ENCODE measurements around the gene TMEM154.

DNA sequence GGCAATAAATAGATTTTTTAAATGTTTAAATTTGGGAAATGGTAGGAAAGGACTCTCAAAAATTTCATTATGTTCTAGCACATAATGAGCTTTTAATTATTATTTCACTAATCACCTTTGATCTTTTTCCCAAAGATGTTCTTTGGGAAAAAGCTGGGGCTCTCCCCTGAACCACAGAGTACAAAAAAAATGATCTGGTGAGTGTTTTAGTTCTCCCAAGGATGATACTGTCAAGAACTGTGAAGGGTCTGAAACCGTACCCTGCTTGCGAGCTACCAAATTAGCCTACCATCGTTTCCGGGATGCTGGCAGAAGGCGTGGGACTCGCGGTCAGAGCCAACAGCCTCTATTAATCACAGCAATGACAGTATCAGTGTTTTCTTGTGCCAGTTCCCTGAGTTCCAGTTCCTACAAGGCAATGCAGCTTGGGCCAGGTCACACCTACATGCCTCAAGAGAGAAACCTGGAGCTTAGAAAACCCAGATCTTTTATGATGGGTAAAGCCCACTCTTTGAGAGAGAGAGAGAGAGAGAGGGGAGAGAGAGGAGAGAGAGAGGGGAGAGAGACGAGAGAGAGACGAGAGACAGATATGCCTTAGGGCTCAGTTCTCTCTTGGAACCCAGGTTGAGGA lies 327.7 kb downstream of the ARHGAP10 start:
- PRO-cap, result no peak
- RAMPAGE, long total RNA, result no peak

DNA sequence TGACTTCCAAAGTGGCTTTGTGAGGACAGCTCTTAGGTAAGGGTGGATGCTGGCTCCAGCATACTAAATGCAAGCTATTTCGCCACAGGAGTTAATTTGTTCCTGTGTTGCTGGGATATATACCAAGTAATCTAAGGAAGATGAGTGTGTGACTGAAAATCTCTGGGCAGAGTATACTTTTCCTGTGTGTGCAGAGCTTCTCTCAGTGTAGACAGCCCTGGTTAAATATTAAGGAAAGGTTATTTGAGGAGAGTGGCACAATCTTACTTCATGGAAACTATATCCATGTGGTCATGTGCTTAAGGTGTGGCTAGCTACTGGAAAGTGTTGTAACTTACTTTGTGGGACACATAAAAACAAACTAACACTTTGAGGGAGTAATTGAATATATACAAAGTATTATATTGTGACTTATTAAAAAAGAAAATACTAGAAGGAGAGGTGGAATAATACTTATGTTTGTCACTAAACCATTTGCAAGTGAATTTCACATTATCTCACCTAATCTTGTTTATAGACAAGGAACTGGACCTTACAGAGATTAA lies 408.1 kb upstream of the NR3C2 start:
- PRO-cap, result no peak
- RAMPAGE, long total RNA, result no peak

DNA sequence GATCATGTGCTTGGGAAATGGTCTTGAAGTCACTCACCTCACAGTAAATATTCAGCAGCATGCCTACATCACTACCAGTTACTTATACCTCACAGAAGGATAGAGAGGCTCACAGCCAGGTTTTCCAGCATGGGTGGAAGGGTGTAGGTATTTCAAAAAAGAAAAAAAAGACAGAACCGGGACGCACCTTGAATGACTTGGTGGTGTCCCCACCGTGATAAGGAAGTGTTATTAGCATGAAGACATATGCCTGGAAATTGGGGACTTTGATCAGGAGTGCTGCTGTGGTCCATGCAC lies 633.6 kb downstream of the IQCM start:
- PRO-cap, result no peak
- RAMPAGE, long total RNA, result no peak

GRCh38 chr4:150079110-150079612 lies 916 bp downstream of the DCLK2 start:
- PRO-cap, result no peak
- RAMPAGE, long total RNA, result no peak

- PRO-cap, result no peak
- RAMPAGE, long total RNA, result no peak
Measured at GRCh38 chr4:150150599-150151089, 72.4 kb downstream of the DCLK2 start.

GRCh38 chr4:150173884-150174461 lies 95.7 kb downstream of the DCLK2 start:
- PRO-cap, result no peak
- RAMPAGE, long total RNA, result no peak

- PRO-cap, result no peak
- RAMPAGE, long total RNA, result no peak
Measured at GRCh38 chr4:151105119-151105950, 5.9 kb downstream of the RPS3A start.

DNA sequence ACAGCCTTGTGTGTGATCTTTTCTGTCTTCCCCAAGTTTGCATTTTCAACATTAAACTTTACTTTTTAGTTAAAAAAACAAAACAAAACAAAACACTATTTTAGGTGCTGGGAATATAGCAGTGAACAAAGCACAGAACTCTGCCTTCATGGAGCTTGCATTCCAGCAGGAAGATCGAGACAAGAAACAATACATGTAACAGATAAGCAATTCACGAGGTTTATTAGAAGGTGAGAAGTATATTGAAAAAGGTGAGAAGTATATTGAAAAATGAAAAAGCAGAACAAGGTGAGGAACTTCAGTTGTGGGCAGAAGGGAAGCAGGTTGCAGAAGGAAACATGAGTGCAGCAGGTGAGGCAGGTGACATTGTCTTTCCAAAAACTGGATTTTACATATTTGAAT lies 68.5 kb downstream of the RPS3A start:
- PRO-cap, result no peak
- RAMPAGE, long total RNA, result no peak

GRCh38 chr4:151204797-151205853 lies 71.8 kb upstream of the PRSS48 start:
- PRO-cap, result no peak
- RAMPAGE, long total RNA, result no peak

DNA sequence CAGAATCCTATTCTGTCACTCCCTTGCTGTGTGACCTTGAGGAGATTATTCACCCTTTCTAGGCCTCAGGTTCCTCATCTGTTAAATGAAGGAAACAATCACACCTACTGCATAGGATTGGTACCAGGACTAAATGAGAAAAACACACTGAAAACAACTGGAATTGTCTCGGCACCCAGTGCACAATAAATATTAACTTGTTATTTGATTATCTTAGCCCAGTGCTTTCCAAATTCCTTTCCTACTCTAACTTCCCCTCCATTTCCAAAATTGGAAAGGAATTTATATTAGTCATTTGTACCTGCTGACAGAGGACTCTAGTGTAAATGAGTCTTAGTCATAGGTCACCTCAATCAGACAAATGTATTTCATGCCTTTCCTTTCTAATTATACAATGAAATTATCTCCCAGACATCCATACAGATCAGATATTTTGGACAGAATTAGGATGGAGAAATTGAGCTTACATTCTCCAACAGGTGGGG lies 10.2 kb downstream of the SH3D19 start:
- PRO-cap, result no peak
- RAMPAGE, long total RNA, result no peak

GRCh38 chr4:151323098-151323430 lies 2.3 kb downstream of the SH3D19 start:
- PRO-cap, result no peak
- RAMPAGE, long total RNA, result no peak

- PRO-cap, result no peak
- RAMPAGE, long total RNA, result no peak
Measured at GRCh38 chr4:151407412-151408291, 1.3 kb upstream of the FHIP1A start.

- PRO-cap, result bidirectional peak, plus-strand start at chr4:151410122, minus-strand start at chr4:151409815
- RAMPAGE, long total RNA, result no peak
Measured at GRCh38 chr4:151409968-151410435, 1.0 kb downstream of the FHIP1A start.

DNA sequence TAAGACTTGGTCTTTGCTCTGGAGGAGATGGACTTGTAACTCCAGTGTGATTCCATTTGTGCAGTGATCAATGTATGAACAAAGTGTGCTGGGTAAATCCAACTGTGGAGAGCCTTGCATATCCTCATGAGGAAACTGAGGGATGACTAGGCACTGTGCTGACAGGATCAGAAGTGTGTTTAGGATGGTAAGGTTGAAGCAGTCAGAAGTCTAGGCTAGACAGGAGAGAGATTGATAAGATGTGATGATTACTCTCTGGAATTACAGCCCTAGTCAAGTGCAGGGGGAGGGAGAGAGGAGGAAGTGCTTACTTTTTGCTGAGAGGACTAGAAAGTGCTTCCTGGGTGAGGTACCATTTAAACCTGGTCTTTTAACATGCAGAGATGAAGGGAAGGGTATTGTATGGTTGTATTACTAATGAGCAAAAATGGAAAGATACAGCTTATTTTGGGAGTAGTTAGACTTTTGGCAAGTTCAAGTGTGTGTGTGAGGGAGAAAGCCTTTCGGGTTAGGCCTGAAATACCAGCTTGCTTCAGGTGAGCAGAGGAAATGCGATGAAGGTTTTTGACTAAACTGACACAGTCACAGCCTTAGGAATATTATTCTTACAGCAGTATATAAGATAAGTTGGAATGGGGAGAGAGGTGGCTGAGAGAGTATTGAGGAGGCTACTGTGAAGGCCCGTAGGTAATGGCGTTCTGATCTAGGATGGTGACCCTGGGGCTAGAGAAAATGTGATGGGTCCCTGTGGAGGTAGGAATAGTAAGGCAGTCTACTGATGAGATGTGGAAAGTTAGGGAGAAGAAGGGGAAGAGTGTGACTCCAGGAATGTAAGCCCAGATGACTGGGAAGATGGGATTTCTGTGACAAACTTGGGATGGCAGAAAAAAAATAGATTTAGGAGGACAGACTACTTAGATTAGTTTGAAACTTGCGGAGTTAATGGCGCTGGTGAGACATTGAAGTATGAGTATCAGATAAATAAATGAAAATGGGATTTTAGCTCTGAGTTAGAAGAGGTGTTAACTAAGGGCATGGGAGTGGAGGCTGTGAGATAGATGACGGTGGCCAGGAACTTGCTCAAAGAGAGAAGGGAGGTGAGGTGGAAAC lies 24.0 kb downstream of the FHIP1A start:
- PRO-cap, result no peak
- RAMPAGE, long total RNA, result no peak

- PRO-cap, result no peak
- RAMPAGE, long total RNA, result no peak
Measured at GRCh38 chr4:151564110-151564703, 155.2 kb downstream of the FHIP1A start.

GRCh38 chr4:151673769-151674267 lies 87.0 kb downstream of the GATB start:
- PRO-cap, result no peak
- RAMPAGE, long total RNA, result no peak

- PRO-cap, result no peak
- RAMPAGE, long total RNA, result no peak
Measured at GRCh38 chr4:152448641-152449277, 87.1 kb downstream of the FBXW7 start.

DNA sequence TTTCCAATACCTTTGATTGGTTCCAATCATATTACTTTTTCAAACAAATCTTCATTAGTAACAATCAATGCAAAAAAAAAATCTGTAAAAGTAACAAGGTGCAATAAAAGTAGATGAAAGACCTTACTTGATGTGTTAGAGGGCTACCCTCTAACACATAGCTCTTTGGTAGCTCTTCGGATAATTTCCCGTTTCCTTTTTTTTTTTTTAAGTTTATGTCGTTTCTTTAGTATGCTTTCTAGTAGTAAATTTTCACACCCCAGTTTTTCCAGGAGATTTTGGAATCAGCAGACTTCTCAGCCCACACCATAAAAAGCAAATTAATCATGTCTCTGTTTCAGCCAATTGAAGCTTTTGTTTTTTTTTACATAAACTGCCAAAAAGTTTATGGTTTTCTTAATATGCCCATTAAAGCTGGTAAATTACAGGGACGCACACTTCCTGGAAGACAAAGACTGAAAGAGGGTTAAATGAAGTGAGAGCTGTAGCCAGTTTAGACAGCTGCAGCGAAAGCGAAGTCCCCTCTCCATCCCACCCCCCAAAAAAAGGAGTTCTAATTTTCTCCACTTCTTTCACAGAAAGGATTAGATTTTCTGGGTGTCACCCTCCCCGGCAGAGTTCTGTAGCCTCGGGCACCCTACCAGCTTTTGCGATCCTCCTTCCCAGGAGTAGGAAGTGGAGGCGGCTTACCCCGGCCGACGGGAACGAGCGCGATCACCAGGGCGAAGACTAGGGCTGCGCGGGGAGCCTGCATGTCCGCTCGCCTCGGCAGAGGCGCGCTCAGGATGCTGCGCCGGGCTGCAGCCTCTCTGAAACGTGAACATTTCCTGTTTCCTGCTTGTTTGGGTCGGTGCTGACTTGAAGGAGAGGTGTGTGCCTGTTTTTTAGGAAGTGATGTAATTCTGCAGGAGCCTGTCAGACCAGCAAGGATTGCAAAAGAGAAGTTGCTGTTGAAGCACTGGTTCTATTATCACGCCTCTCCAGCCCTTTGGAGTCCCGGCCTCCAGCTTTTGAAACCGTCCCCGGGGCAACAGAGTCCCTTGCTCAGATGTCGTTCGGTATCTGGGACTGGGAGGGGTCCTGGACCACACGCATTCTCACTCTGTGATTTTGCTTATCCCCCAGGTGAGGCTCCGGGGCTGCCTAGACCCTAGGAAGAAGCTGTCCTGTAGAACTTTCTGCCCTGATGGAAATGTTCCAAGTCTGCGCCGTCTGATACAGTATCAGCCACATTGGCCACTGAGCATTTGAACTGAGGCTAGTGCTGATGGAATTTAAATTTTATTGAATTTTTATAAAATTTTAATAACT lies at the start of gene TMEM154:
TMEM154 (minus strand) TSS at position 818 of the 1,311 bp plus-strand sequence.
- PRO-cap, result bidirectional peak, plus-strand start at position 689 of the sequence, minus-strand start at position 649 of the sequence; bidirectional peak, plus-strand start at position 918 of the sequence, minus-strand start at position 818 of the sequence
- RAMPAGE, long total RNA, result no peak

DNA sequence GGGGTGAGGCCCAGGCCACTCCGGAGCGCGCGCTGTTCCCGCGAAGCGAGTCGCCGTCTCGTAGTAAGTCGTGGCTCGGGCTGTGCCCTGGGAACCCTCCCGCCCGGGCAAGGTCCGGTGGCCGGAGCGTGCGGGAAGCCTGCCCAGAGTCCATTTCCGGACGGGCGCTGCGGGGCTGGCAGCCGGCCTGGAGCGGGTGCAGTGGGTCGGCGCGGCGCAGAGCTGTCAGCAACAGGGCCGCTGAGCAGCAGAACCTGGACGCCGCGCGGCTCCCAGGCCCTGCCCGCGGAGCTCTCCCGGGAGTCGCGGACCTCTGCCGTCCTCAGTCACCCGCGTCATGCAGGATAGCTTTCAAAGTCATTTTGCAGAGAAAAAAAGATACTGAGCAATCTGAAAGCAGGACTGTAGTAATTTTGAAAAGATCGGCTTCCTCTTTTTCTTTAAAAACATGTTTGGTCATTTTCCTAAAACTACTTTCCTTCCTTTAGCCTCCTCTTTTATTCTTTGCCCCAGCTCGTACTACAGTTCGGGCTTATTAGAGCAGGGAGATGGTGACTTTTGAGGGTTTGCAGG lies 18.8 kb downstream of the TRIM2 start:
- PRO-cap, result no peak
- RAMPAGE, long total RNA, result no peak

- PRO-cap, result no peak
- RAMPAGE, long total RNA, result no peak
Measured at GRCh38 chr4:153223550-153223882, 19.3 kb downstream of the TRIM2 start.